Heart (tissue), 3 donors: ENCODE results near the genes ECHDC3 and CAMK1D.

DNA sequence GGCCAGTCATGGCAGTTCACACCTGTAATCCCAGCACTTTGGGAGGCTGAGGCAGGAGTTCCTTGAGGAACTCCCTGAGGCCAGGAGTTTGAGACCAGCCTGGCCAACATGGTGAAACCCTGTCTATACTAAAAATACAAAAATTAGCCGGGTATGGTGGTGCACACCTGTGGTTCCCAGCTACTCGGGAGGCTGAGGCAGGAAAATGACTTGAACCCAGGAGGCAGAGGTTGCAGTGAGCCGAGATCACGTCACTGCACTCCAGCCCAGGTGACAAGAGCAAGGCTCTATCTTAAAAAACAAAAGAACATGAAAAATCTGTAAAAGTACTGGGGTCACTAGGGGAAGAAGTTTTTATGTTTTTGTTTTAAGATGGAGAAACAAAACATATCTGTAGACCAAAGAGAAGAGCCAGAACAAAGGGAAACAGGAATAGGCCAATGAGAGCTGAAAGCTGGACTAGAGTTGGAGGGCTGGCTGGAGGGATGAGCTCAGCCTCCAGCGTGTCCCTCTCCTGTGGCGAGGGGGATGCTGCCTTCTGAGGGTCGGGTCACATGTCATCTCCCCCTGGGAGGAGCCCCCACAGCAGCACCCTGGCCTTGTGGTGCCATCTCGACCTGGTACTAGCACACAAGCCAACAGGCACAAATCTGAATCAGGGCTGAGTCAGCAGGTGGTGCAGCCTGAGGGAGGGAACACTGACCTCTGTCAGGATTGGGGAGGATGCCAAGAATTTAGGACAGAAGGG lies 280.2 kb downstream of the CELF2 start:
- RAMPAGE, long total RNA, 2 experiments, result no peak in any of the 2 experiments

- RAMPAGE, long total RNA, 2 experiments, result no peak in any of the 2 experiments
Measured at GRCh38 chr10:11329351-11329750, 282.1 kb downstream of the USP6NL start.

GRCh38 chr10:11332076-11333119 lies 279.1 kb downstream of the USP6NL start:
- RAMPAGE, long total RNA, 2 experiments, result no peak in any of the 2 experiments

DNA sequence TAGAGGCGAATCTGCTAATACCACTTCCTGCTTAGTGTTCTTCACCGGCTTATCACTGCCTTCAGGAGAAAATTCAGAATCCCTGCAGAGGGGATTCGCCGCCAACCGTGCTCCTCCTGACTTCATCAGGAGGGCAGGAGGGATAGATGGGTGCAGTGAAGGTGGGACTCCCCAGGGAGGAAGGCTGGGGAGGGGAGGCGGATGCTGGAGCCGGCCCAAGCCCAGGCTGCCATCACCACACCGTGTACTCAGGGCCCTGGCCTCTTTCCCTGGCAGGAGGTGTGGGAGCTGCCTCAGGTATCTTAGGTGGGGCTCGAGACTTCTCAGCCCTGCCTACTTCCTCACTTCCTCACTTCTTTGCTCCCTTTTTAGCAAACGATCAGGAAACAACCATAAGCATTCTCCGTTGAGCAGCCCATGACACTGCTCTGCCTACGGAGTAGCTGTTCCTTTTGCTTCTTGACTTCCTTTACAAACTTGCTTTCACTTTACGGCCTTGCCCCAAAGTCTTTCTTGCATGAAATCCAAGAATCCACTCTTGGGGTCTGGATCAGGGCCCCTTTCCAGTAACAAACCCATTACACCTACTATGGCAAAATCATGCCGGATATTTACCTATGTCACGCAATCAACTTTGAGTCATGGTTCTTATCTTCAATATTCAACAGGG lies 243.3 kb downstream of the USP6NL start:
- RAMPAGE, long total RNA, 2 experiments, result no peak in any of the 2 experiments

GRCh38 chr10:11448164-11448678 lies 163.2 kb downstream of the USP6NL start:
- RAMPAGE, long total RNA, 2 experiments, result no peak in any of the 2 experiments

GRCh38 chr10:11457396-11458006 lies 153.9 kb downstream of the USP6NL start:
- RAMPAGE, long total RNA, 2 experiments, result no peak in any of the 2 experiments

GRCh38 chr10:11525542-11525999 lies 85.9 kb downstream of the USP6NL start:
- RAMPAGE, long total RNA, 2 experiments, result no peak in any of the 2 experiments

- RAMPAGE, long total RNA, 2 experiments, result no peak in any of the 2 experiments
Measured at GRCh38 chr10:11569848-11570440, 41.5 kb downstream of the USP6NL start.

DNA sequence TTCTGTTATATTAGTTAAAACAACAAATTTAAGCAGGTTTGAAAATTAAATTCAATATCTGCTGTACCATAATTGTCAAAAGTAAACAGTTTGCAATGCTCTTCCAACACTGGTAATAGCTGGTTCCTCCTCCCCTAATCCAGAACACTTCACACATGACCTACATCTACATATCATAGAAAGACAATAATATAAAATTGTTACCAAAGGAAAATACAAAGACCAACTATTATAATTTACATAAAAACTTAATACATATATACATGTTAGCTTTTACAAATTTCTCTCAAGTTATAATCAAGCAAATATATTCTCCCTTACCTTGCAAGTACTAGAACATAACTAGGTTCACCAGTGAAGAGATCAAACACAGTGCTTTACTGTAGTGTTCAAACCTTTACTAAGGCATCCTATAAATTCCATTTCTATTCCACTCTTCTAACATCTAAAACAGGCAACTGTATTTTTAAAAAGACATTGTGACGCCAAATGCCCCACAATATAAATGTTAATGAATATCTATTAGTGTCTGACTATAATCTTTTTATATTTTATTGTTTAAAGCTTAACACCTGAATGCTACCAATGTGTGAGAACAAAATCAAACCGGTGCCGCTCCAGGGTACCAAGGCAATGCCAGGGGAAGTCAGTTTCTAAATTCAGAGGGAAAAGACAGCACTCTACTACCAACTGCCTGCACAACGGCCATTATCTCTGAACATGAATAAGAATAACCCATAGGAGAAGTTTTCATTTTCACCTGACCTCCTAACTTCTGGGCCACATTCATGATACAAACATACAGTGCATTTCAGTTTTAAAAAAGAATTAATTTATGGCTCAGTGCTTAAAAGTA lies 22.0 kb downstream of the USP6NL start:
- RAMPAGE, long total RNA, 2 experiments, result no peak in any of the 2 experiments

GRCh38 chr10:11649561-11649761 lies 38.0 kb upstream of the USP6NL start:
- RAMPAGE, long total RNA, 2 experiments, result no peak in any of the 2 experiments

GRCh38 chr10:11664059-11664677 lies 52.7 kb upstream of the USP6NL start:
- RAMPAGE, long total RNA, 2 experiments, result no peak in any of the 2 experiments

DNA sequence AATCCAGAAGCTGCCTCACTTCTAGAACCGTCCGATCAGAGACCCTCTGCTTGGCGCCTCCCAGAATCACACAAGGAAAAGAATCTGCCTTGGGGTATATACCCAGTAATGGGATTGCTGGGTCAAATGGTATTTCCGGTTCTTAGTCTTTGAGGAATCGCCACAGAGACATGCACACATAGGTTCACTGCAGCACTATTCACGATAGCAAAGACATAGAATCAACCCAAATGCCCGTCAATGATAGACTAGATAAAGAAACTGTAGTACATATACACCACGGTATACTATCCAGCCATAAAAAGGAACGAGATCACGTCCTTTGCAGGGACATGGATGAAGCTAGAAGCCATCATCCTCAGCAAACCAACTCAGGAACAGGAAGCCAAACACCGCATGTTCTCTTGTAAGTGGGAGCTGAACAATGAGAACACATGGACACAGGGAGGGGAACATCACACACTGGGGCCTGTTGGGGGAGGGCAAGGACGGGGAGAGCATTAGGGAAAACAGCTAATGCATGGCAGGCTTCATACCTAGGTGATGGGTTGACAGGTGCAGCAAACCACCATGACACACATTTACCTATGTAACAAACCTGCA lies 58.1 kb upstream of the ECHDC3 start:
- RAMPAGE, long total RNA, 2 experiments, result no peak in any of the 2 experiments

GRCh38 chr10:11699228-11700085 lies 42.7 kb upstream of the ECHDC3 start:
- RAMPAGE, long total RNA, 2 experiments, result no peak in any of the 2 experiments

DNA sequence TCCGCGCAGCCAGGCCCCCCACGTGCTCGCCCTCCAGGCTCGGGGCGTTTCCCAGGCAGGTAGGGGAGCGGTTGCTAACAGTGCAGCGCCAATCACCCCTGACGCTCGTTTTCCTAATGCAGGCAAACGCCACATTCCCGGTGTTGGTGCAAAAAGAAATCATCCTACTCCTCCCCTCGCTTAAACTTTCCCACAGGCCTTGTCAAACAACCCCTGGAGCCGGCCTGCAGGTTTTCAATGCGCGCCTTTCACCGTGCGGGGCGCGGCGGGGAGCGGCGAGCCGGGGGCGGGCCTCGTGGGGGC lies 217 bp upstream of the ECHDC3 start:
- RAMPAGE, long total RNA, 2 experiments, result no peak in any of the 2 experiments

GRCh38 chr10:11742317-11743472 lies at the start of gene ECHDC3:
TSS of gene ECHDC3 (plus strand) at chr10:11742382.
- RAMPAGE, long total RNA, 2 experiments, result no peak in any of the 2 experiments

GRCh38 chr10:11986602-11987095 lies 56.0 kb downstream of the UPF2 start:
- RAMPAGE, long total RNA, 2 experiments, result no peak in any of the 2 experiments

DNA sequence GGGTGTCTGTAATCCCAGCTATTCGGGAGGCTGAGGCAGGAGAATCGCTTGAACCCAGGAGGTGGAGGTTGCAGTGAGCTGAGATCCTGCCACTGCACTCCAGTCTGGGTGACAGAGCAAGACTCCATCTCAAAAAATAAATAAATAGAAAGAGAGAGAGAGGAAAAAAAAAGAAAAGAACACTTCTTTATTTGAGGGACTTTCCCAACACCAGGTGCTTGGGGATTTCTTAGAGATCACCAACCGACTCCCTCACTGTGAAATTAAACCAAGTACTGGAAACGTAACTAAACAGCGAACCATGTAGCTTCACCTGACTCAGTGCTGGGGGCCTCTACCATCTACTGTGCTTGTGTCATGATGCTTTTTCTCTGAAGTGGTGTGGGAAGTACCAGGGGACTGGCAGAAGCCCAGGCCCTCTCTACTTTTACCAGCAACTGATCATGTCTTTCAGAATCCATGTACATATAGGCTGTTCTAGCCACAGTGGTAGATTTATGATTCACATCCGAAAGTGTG lies 6.9 kb upstream of the SEC61A2 start:
- RAMPAGE, long total RNA, 2 experiments, result no peak in any of the 2 experiments

GRCh38 chr10:12270814-12271361 lies 74.9 kb downstream of the CDC123 start:
- RAMPAGE, long total RNA, 2 experiments, result no peak in any of the 2 experiments

- RAMPAGE, long total RNA, 2 experiments, result no peak in any of the 2 experiments
Measured at GRCh38 chr10:12348100-12348369, 1.3 kb upstream of the CAMK1D start.

DNA sequence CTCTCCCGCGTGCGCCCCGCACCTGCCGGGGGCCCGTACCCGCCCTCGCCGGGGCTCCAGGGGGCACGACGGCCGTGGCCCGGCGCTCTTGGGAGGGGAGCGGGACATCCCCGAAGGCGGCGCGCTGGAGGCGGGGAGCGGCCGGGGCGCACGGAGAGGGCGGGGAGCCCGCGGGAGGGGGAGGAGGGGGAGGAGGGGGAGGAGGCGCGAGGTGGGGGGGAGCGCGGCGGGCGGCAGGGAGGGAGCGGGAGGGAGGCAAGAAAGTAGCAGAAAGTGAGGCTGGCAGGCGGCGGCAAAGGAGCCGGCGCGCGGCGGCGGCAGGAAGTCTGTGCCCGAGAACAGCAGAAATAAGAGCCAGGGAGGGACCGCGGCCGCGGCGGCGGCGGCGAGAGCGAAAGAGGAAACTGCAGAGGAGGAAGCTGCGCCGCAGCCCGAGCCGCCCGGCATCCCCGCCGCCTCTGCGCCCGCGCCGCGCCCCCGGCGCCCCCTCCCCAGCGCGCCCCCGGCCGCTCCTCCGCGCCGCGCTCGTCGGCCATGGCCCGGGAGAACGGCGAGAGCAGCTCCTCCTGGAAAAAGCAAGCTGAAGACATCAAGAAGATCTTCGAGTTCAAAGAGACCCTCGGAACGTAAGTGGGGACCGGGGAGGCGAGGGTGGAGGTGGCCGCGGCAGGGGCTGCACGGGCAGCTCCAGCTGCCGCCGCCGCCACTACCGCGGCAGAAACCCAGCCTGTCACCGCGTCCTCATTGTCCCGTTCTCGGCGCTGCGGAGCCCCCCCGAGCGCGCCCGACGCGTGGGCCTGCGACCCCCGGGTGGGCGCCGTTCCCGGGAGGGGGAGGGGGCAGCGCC lies at the start of gene CAMK1D:
Gene CAMK1D (plus strand): TSS at position 263 of the 847 bp plus-strand sequence.
- RAMPAGE, long total RNA, 2 experiments, result no peak in any of the 2 experiments